Placental epithelial cell (primary cell): ENCODE data around the gene P2RY10.

- CAGE, long polyA plus RNA = no peak
These were observed 257.6 kb downstream of the CHIC1 start for GRCh38 chrX:73820497-73821048.

- CAGE, long polyA plus RNA = no peak
These were observed 279.5 kb downstream of the CHIC1 start for GRCh38 chrX:73842365-73842936.

GRCh38 chrX:73852508-73853178 lies 289.6 kb downstream of the CHIC1 start:
- CAGE, long polyA plus RNA = no peak

GRCh38 chrX:74197226-74198109 lies 106.5 kb upstream of the ZCCHC13 start:
- CAGE, long polyA plus RNA = no peak

GRCh38 chrX:74217150-74217770 lies 86.7 kb upstream of the ZCCHC13 start:
- CAGE, long polyA plus RNA = no peak

DNA sequence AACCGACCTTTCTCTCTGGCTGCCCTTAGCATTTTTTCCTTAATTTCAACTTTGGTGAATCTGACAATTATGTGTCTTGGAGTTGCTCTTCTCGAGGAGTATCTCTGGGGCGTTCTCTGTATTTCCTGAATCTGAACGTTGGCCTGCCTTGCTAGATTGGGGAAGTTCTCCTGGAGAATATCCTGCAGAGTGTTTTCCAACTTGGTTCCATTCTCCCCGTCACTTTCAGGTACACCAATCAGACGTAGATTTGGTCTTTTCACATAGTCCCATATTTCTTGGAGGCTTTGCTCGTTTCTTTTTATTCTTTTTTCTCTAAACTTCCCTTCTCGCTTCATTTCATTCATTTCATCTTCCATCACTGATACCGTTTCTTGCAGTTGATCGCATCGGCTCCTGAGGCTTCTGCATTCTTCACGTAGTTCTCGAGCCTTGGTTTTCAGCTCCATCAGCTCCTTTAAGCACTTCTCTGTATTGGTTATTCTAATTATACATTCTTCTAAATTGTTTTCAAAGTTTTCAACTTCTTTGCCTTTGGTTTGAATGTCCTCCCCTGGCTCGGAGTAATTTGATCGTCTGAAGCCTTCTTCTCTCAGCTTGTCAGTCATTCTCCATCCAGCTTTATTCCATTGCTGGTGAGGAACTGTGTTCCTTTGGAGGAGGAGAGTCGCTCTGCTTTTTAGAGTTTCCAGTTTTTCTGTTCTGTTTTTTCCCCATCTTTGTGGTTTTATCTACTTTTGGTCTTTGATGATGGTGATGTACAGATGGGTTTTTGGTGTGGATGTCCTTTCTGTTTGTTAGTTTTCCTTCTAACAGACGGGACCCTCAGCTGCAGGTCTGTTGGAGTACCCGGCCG lies 47.6 kb downstream of the NEXMIF start:
- CAGE, long polyA plus RNA = no peak

- CAGE, long polyA plus RNA = no peak
These were observed 99.7 kb upstream of the MAGEE2 start for GRCh38 chrX:75884760-75885047.

- CAGE, long polyA plus RNA = no peak
These were observed 2.5 kb downstream of the PBDC1 start for GRCh38 chrX:76175291-76175820.

- CAGE, long polyA plus RNA = no peak
These were observed 97.8 kb upstream of the MAGEE1 start for GRCh38 chrX:76329686-76330122.

- CAGE, long polyA plus RNA = no peak
These were observed 1.2 kb downstream of the MAGEE1 start for GRCh38 chrX:76428682-76429074.

GRCh38 chrX:77046048-77046799 lies 401.0 kb upstream of the FGF16 start:
- CAGE, long polyA plus RNA = no peak

DNA sequence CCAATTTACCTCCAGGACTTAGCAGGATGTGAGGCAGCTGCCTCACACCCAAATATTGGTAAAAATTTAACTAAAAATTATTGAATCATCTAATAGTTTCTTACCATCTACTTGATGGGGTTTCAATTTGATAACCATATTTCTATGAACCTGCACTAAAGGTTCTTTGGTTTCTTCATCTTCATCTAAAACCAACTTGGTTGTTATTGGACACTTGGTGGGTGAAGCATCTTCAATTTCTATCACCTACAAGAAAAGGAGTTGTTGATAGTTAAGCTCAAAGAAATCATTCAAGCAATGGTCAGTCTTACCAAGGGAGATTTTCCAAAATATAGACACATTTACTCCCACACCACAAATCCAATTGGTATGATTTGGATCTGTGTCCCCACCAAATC lies 150.2 kb downstream of the ATRX start:
- CAGE, long polyA plus RNA = no peak

GRCh38 chrX:77753298-77754493 lies 32.3 kb downstream of the ATRX start:
- CAGE, long polyA plus RNA = no peak

- CAGE, long polyA plus RNA = no peak
These were observed 7.4 kb downstream of the LPAR4 start for GRCh38 chrX:78754779-78755436.

DNA sequence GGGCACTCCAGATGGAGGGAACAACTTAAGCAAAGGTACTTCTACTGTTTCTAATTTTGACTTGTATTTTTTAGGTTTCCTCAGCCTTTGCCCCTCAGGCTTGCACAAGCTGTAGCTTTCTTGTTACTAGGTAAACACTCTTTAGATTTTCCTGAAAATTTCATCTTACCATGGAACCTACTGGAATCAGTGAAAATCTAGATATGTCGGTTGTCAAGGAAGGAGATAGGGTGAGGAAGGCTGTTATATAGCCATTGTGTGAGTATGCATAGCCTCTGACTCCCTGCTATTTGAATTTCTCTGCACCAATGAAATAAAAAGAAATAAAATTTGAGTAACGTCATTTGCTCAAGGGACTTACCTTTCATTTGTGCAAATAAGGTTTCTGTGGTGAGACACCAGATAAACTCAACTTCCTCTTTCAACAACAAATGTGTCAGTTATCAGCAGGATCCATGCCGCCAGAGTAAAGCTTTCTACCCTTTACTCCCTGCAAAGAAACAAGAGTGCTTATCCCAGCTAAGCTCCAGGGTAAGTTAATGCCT lies at the start of gene P2RY10:
TSS of gene P2RY10 (plus strand) at position 427 of the 545 bp plus-strand sequence.
- CAGE, long polyA plus RNA = no peak

GRCh38 chrX:79096006-79096788 lies 48.3 kb upstream of the GPR174 start:
- CAGE, long polyA plus RNA = no peak

GRCh38 chrX:79270368-79270990 lies 96.7 kb downstream of the ITM2A start:
- CAGE, long polyA plus RNA = no peak

GRCh38 chrX:80676455-80677464 lies 132.9 kb downstream of the BRWD3 start:
- CAGE, long polyA plus RNA = no peak

DNA sequence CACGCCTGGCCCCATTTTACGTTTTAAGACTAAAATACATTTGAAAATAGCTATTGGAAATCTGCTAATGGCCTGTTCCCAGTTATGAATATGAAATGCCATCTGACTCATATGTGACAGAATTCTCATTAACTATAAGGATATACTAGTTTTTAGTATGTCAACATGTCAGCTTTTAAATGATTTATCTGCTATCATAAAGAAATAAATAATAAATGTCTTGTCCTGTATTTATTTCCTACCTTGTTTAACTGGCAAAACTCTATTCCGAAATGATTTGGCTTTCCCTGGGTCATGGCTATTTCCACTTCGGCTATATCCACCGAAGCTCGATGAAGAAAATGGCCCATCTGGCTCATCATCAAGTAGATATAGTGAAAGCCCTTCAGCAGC lies 128.6 kb downstream of the BRWD3 start:
- CAGE, long polyA plus RNA = no peak

DNA sequence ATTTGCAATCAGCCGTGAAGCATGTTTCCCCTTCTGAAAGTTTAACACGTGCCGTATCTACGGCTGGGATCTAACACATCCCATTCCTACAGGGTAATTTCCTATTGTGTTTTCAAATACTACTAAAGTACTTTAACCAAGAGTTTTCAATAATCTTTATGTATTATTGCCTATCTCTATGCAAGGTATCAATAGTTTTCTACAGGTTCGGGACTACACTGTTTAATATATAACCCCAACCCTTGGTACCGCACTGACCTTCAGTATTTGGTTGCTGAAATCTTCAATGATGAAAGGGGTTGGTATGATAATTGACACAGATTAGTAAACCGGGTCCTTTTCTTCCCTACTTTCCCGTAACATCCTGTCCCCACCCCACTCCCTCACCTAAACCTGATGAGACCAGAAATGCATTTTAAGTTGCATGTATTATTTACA lies 825 bp upstream of the BRWD3 start:
- CAGE, long polyA plus RNA = no peak